H4 (cell line): Measurements from ENCODE around the gene PRKCG.

DNA sequence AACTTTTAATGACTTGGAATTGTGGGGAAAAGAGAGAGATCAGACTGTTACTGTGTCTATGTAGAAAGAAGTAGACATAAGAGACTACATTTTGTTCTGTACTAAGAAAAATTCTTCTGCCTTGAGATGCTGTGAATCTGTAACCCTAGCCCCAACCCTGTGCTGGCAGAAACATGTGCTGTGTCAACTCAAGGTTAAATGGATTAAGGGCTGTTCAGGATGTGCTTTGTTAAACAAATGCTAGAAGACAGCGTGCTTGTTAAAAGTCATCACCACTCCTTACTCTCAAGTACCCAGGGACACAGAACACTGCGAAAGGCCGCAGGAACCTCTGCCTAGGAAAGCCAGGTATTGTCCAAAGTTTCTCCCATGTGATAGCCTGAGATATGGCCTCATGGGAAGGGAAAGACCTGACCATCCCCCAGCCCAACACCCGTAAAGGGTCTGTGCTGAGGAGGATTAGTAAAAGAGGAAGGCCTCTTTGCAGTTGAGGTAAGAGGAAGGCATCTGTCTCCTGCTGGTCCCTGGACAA lies 11.3 kb upstream of the ZNF701 start:
- RAMPAGE, long total RNA = no peak

- RAMPAGE, long total RNA = no peak
Observed at GRCh38 chr19:52600664-52601646, 30.9 kb downstream of the ZNF701 start.

- RAMPAGE, long total RNA = no peak
Observed at GRCh38 chr19:52640975-52641707, 49.2 kb downstream of the ENSG00000269825 start.

GRCh38 chr19:52645001-52645319 lies 45.3 kb downstream of the ENSG00000269825 start:
- RAMPAGE, long total RNA = no peak

- RAMPAGE, long total RNA = no peak
Observed at GRCh38 chr19:52725614-52726334, 9.1 kb downstream of the ZNF611 start.

GRCh38 chr19:52932362-52932713 lies 9.1 kb upstream of the ZNF888 start:
- RAMPAGE, long total RNA = no peak

DNA sequence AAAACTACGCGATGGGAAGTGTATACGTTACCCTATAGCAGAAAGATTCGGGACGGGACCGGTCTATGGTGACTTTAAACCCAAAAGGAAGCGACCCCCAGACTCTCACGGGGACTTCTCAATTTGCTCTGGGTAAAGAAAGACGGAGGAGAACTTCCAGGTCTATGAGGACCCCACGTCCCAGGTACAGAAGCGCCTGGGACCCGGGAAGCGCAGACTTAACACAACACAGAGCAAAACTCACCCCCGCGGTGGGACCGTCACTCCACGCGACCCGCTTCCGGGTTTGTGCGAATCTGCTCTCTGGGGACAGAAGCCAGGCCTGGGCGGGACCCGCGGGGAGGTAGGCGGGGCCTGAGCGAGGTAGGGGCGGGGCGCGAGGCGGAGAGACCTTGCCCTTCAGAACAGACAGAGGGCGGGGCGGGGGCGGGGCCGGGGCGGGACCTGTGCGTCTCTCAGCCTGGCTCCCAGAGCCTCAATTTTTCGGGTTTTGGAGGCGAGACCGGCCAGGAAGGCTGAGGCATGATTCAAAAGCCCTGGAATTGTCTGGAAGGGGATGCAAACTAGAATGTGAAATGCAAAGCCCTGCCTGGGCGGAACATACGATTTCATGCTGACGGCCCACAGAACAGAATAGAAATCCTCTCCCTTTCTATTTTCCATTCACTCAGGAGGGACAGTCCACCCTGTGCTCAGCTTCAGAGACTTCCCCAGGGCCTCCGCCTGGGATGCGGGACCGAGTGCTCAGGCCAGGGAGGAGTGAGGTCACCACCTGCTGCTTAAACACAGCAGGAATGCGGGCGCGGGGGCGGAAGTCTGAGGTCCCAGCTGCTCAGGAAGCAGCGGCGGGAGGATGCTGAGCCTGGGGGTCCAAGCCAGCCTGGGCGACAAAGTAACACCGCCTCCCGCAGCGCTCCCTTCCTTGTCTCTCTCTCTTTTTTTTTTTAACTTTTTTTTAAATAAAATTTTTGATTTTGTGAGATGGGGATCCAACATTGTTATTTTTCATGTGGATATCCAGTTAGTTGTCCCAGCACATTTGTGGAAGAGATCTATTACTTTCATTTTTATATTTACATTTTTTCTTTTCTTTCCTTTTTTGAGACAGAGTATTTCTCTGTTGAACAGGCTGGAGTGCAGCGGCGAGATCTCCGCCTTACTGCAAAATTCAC lies 19.5 kb upstream of the ZNF888 start:
- RAMPAGE, long total RNA = start-site peak on the minus strand centred at position 318 of the sequence, 85 bp wide, 20 reads

- RAMPAGE, long total RNA = no peak
Observed at GRCh38 chr19:53138851-53139739, 6.4 kb upstream of the ZNF415 start.

DNA sequence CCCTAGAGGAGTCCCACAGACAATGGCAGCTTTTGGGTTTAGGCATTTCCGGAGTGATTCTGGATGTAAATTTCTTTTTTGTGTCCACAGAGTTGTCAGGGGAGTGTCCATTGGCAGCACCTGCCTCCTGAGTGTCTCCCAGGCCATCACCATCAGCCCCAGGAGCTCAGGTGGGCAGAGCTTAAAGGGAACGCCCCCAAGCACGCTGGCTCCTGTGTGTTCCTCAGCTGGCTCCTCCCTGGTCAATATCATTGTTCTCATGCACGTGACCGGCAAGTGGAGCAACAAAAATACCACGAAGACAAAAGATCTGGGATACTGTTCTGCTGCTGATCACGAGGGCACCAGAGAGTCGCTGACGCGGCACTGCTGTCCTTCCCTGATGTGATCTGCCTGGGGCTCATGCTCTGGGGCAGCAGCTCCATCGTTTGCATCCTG lies 8.8 kb upstream of the ZNF761 start:
- RAMPAGE, long total RNA = no peak

DNA sequence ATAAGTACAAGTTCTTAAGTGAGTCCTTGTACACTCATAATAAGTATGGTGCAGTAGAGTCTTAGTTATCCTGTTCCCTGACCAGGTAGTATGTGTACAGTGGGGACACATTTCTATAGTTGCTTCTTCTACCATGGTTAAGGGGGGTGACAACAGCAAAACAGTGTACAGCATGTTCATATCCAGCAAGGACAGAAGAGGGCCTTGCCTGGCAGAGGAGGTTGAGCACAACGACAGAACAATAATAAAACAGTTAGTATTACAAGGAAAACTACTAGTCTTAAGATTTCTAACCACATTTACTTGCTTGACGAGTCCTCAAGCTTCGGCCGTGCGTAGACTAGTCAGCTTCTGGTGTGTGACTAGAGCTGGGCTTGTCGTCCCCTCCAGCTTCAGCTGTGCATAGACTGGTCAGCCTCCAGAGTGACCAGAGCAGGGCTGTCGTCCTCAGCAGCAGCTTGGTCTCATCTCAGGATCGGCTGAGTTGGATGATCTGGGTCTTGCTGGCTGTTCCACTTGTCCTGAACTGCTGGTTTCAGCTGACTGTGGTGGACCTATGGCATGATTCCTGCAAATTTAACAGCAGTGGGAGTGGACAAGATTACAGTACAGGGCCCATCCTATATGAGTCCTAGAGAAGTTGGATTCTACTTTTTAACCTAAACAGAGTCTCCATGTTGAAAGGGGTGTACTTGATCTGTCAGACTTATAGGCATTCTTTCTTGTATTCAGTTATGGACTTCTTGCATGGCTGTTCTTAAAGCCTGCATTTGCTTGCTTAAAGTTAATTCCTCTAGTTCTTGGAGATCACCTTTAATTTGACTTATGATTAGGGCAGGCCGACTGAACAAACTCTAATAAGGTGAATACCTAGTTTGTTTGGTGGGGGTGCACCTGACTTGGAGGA lies 4.1 kb downstream of the ZNF761 start:
- RAMPAGE, long total RNA = no peak

DNA sequence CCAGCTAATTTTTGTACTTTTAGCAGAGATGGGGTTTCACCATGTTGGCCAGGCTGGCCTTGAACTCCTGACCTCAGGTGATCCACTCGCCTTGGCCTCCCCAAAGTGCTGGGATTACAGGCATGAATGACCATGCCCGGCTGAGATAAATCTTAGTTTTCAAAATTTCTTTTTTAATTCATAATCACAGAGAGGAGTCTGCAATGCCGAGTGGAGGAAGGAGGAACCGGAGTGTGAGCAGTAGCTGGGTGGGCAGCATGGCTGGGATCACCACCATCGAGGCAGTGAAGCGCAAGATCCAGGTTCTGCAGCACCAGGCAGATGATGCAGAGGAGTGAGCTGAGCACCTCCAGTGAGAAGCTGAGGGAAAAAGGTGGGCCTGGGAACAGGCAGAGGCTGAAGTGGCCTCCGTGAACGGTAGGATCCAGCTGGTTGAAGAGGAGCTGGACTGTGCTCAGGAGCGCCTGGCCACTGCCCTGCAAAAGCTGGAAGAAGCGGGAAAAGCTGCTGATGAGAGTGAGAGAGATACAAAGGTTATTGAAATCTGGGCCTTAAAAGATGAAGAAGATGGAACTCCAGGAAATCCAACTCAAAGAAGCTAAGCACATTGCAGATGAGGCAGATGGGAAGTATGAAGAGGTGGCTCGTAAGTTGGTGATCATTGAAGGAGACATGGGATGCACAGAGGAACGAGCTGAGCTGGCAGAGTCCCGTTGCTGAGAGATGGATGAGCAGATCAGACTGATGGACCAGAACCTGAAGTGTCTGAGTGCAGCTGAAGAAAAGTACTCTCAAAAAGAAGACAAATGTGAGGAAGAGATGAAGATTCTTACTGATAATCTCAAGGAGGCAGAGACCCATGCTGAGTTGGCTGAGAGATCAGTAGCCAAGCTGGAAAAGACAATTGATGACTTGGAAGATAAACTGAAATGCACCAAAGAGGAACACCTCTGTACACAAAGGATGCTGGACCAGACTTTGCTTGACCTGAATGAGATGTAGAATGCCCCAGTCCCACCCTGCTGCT lies 10.1 kb downstream of the ZNF761 start:
- RAMPAGE, long total RNA = no peak

DNA sequence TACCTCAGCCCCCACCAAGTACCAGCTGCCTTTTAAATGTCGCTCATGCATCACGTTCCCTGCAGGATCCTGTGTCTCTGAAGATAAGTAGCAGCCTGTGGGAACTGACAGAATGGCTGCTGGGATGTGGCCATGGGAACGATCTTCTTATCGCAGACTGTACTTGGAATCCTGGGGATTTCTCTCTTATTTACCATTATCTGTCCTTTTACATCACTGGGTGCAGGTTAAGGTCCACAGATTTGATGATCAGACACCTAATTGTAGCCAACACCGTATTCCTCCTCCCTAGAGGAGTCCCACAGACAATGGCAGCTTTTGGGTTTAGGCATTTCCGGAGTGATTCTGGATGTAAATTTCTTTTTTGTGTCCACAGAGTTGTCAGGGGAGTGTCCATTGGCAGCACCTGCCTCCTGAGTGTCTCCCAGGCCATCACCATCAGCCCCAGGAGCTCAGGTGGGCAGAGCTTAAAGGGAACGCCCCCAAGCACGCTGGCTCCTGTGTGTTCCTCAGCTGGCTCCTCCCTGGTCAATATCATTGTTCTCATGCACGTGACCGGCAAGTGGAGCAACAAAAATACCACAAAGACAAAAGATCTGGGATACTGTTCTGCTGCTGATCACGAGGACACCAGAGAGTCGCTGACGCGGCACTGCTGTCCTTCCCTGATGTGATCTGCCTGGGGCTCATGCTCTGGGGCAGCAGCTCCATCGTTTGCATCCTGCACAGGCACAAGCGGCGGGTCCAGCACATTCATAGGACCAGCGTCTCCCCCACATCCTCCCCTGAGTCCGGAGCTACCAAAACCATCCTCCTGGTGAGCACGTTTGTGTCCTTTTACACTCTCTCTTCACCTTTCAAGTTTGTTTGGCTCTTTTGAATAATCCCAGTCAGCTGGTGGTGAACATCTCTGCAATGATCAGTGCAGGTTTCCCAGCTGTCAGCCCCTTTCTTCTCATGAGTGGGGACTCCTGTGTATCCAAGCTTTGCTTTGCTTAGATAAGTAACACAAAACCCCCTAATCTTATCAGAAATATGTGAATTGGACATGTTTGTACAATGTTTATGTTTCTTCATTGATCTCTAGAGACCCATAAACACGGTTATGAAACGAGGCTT lies 34.3 kb upstream of the ZNF331 start:
- RAMPAGE, long total RNA = no peak

DNA sequence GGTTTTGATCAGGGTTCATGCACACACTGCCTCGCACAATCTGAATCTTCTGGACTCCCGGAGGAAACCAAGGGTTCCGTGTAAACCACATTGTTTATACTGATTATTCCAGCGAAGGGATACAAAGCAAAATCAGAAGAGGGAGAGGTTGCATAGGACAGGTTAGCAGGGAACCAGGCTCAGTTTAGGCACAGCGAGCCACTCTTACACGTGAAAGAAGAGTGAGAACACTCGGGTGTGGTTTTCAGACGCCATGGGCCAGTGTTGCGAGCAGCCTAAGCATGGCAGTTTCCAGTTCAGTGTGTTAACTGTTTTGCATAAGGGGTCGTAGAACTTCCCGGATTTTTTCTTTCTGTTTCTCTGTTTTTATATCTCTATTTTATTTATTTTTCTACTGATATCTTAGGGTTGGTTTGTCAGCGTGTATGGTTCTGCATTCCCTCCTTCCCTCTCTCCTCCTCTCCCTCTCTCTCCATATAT lies 28.6 kb downstream of the ZNF331 start:
- RAMPAGE, long total RNA = no peak

GRCh38 chr19:53574226-53574839 lies 36.4 kb downstream of the ZNF331 start:
- RAMPAGE, long total RNA = no peak

DNA sequence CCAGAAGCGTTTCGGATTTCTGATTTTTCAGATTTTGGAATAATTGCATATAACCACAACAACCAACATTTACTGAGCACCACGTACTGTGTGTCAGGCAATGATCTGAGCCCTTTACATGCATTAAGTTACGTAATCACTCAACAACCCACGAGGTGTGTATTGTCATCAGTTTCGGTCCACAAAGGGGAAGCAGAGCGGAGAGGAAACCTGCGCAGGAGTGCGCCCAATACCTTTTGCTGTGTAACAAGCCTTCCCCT lies 20.7 kb upstream of the NLRP12 start:
- RAMPAGE, long total RNA = no peak

DNA sequence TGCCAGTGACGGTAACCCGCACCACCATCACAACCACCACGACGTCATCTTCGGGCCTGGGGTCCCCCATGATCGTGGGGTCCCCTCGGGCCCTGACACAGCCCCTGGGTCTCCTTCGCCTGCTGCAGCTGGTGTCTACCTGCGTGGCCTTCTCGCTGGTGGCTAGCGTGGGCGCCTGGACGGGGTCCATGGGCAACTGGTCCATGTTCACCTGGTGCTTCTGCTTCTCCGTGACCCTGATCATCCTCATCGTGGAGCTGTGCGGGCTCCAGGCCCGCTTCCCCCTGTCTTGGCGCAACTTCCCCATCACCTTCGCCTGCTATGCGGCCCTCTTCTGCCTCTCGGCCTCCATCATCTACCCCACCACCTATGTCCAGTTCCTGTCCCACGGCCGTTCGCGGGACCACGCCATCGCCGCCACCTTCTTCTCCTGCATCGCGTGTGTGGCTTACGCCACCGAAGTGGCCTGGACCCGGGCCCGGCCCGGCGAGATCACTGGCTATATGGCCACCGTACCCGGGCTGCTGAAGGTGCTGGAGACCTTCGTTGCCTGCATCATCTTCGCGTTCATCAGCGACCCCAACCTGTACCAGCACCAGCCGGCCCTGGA lies 6.0 kb downstream of the MYADM start:
- RAMPAGE, long total RNA = no peak

GRCh38 chr19:53882093-53882589 lies at the start of gene PRKCG:
TSS of gene PRKCG (plus strand) at chr19:53882197.
- RAMPAGE, long total RNA = no peak

GRCh38 chr19:53945360-53945940 lies 17.3 kb upstream of the CACNG8 start:
- RAMPAGE, long total RNA = no peak

DNA sequence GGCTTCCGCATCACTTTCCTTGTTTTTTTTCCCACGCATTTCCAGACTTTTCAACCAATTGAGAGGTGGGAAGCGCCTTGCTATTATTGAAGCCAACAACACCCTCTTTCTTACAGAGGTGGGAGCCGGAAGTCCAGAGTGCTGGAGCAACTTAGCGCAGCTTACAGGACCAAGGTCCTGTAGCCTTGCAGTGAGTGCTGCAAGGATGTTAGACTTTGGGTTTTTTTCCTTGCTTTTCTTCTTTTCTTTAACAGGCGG lies 13.8 kb upstream of the CACNG6 start:
- RAMPAGE, long total RNA = no peak

DNA sequence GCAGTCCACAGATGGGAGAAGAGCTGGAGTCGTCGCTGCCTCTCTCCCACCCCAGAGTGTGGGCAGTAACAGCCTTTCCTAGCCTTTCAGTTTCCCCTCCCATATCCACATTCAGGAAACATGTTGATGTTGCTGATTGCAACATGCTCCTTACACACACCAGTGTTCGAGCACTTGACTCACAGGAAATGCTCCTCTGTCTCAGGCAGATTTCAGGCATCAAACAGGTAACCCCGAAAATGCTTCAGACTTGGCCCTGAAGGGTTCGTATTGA lies 152 bp upstream of the TARM1 start:
- RAMPAGE, long total RNA = no peak